Diencephalon (tissue), 2 donors: ENCODE measurements around the gene GMDS.

GRCh38 chr6:1848135-1848808 lies 238.6 kb downstream of the FOXC1 start:
- RAMPAGE, long total RNA = no peak

DNA sequence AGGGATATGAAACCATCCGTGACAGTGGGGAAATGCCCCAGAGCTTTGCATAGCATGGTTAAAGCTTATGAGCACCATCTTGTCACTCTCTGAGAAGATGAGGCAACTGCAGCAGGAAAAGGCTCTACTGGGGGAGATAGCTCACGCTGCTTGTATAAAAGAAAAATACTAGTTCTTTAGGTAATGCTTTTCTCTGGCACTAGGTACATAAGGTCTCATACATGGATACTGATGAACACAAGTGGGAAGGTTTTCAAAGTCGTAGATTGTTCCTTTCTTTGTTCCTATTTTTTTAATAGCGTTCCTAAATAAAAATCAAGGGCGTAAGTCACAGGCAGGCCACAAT lies 259.3 kb downstream of the FOXC1 start:
- RAMPAGE, long total RNA = no peak

- RAMPAGE, long total RNA = no peak
These were observed 292.6 kb downstream of the GMDS start for GRCh38 chr6:1952638-1953386.

DNA sequence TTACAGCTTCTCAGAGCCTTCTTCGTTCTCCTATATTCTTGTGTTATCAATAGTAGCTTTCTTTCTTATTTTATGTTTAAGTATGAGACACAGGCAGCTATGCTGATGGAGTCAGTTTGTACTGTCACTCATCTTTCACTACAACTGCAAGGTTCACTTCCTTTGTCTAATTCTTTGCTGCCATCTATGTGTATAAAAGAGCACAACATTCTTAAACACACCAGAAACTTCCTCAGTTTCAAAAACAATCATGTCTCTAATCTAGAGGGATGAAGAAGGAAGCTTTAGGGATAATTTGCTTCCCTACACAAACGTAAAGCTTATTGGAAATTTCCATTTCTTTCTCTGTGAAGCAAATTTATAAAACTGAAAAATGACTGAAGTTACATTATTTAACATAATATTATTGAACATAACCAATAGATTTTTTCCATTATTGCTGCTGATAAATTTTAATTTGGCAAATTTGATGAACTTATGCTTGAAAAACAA lies 141.1 kb downstream of the GMDS start:
- RAMPAGE, long total RNA = no peak

- RAMPAGE, long total RNA = no peak
These were observed at the start of gene GMDS for GRCh38 chr6:2244761-2245948. Gene GMDS (minus strand): TSS chr6:2245605.

GRCh38 chr6:2324077-2324779 lies 78.8 kb upstream of the GMDS start:
- RAMPAGE, long total RNA = no peak

DNA sequence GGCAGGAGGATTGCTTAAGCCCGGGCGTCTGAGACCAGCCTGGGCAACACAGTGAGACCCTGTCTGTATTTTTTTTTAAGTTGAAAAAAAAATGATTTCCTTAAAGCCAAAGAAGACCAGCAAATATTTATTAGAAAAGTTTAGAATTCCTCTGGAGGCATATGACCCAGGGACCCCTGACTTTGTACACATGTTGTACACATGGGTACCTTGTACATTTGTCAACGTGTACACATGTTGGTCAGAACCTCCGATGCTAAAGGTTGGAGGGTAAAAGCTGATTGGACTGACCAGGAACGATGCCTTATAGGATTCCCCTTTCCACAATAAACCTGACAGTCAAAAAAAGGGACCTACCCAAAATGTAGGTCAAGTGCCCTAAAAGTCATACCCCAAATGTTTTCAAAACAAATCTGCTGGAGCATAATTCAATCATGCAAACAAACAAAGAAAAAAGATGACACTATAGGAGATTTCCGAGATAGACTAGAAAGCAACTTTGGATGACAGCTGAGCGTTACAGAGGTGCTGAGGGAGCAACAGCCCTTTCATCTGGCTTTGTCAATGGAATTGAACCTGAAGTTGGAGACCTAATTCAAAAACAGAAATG lies 102.6 kb upstream of the GMDS start:
- RAMPAGE, long total RNA = no peak

- RAMPAGE, long total RNA = no peak
These were observed 106.7 kb upstream of the GMDS start for GRCh38 chr6:2352087-2352597.

GRCh38 chr6:2616775-2617387 lies 133.8 kb downstream of the MYLK4 start:
- RAMPAGE, long total RNA = no peak

DNA sequence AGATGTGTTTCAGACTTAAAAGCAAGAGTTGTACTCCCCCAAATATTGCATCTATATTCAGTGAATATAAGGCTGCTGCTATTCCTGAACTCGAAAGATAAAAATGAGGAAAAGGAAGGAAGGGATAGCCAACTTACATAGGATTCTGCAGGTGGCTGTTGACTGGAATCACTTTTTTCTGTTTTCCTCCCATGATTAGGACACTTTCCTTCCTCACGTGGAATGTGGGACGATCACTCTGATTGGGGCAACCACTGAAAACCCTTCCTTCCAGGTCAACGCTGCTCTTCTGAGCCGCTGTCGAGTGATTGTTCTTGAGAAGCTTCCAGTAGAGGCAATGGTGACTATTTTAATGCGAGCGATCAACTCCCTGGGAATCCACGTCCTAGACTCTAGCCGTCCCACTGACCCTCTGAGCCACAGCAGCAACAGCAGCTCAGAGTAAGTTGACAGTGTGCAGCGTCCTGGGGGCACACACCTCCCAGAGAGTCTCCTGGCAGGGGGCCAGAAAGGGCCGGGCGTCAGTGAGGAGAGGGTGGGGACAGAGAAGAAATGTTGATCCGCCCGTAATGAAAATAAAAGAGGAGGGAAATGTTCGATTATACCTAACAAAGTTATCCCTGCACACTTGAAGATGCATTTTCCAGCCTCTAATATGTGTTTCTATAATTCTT lies 4.9 kb downstream of the WRNIP1 start:
- RAMPAGE, long total RNA = no peak

DNA sequence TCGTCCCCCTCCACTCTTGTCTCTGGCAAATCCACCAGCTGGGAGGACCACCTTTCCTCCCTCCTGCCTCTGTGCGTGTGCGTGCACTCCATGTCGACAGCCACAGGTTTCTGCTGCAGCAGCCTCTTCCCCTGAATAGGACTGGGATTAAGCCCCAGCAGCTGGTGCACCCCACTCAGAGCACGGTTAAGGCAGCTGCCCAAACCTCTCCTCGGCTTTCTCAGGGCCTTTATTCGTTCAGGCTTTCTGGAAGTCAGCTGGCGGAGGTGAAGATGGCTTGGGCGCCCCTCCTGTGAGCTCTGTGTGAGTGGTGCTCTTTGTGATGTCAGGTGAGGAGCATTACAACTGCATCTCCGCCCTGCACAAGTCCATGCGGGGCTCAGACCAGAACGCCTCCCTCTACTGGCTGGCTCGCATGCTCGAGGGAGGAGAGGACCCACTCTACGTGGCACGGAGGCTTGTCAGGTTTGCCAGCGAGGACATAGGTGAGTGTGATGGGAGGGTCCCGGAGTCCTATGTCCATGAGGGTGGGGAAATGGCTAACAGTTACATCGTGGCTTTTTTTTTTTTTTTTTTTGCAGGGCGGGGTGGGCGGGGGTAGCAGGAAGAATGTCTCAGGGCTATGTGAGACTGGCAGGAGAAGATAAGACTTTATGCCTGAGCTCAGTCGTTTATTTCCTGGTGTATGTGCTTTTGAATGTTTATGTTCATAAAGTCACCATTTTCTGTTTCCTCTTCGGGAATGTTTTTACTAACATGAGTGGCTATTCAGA lies 18.1 kb downstream of the WRNIP1 start:
- RAMPAGE, long total RNA = no peak

DNA sequence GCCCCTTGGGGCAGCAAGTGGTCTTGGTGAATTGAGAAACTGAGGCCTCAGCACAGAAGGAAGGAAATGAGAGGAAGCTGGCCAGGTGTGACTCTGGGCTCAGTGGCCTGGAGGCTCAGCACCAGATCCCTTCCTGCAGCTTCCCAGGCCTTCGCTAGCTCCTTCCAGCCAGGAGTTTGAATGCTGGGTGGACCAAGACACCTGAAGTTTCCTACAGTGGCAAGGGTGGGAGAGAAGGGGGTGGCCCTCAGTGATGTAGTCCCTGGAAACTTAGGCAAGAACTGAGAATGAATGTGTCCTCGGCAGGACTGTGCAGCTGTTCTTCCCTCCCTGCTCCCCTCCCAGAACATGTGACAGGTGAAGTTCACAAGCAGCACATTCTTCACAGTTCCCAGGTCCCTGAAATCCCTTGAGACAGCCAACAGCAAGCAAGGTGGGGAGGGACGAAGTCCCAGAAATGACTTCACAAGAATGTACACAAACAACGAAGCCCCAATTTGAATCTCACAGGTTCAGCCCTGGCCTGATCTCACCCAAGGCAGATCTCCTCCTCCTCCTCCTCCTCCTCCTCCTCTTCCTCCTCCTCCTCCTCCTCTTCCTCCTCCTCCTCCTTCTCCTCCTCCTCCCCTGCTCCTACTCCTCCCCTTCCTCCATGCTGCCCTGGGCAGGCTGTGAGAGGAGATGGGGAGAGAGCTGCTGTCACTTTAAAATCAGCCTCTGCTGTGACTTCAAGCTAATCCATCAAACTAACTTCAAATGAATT lies 32.3 kb downstream of the WRNIP1 start:
- RAMPAGE, long total RNA = no peak

DNA sequence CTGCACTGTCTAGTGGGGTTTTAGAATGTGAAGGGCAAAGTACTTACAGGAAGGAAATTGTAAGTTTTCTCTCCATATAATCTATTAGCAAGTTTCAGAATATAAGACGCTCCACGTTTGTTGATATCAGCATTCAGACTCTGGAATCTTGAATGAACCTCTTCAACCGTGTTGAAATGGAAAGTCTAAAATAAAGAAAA lies 3.3 kb downstream of the SERPINB1 start:
- RAMPAGE, long total RNA = no peak

GRCh38 chr6:2854772-2855615 lies 13.3 kb upstream of the SERPINB1 start:
- RAMPAGE, long total RNA = no peak

- RAMPAGE, long total RNA = no peak
These were observed 2.6 kb downstream of the SERPINB9 start for GRCh38 chr6:2900088-2901417.

DNA sequence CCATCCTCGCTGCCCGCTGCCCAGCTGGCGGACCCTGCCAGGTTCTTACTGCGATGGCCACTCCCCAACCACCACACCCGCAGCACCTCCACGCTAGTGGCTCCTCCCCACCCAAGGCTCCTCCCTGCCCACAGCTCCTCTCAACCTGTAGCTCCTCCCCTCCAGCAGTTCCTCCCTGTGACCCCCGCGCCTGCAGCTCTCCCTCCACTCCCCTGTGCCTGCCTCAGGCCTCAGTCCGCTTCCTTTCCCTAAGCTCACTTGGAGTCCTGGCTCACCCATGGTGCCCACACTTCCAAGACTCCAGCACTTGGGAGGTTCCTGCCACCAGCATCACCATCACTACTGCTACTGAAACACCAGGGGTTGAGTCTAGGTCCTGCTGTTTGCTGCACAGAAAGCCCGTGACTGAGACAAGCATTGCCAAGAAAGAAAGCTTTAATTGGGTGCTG lies 17.7 kb upstream of the SERPINB9 start:
- RAMPAGE, long total RNA = no peak

DNA sequence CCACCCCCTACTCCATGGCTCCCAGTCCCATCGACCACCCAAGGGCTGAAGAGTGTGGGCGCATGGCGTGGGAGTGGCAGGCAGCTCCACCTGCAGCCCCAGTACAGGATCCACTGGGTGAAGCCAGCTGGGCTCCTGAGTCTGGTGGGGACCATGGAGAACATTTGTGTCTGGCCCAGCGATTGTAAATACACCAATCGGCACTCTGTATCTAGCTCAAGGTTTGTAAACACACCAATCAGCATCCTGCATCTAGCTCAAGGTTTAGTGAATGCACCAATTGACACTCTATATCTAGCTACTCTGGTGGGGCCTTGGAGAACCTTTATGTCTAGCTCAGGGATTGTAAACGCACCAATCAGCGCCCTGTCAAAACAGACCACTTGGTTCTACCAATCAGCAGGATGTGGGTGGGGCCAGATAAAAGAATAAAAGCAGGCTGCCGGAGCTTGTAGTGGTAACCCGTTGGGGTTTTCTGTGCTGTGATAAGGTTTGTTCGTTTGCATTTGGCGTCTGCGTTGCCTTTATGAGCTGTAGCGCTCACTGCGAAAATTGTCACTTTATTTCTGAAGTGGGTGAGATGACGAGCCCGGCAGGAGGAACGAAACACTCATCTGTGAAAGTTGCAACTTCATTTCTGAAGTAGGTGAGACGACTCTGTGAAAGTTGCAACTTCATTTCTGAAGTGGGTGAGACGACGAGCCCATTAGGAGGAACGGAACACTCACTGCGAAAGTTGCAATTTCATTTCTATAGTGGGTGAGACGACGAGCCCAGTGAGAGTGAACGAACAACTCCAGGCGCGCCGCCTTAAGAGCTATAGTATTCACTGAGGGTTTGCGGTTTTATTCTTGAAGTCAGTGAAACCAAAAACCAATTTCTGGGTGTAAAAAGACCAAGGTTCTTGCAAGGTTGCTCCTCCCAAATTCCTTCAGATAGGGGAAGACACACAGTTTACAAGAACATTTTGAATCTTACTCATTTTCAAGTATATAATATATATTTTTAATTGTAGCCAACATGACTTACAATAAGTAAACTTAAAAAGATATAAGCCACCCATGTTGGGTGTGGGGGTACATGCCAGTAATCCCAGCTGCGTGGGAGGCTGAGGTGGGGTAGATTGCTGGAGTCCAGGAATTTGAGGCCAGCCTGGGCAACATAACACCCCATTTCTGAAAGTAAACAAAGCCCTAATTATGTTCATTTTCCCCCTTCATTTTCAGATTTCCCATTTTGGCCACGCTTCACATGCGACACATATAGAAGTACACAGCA lies 31.0 kb downstream of the SERPINB6 start:
- RAMPAGE, long total RNA = no peak

DNA sequence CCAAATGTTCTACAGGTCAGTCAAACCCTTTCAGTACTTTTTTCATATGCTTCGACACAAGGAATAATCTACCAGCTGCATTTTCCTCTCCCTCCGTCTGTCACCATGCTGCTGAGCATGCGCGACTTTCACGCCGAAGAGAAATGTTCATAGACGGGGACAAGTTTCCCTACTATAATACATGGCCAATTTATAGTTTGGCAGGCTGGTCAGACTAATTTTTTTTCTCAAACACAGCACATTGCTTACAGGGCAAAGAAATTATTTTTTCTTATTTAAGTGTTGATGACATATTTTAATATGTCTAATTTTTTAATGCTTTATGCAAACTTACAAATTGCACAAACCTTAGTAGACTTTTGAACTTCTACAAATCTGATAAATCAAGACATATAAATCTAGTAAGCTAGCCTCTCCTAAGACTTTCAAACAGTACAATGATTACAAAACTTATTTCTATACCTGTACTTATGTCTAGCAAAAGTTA lies 6.1 kb downstream of the SERPINB6 start:
- RAMPAGE, long total RNA = no peak

GRCh38 chr6:2980590-2980991 lies 9.2 kb upstream of the SERPINB6 start:
- RAMPAGE, long total RNA = no peak

DNA sequence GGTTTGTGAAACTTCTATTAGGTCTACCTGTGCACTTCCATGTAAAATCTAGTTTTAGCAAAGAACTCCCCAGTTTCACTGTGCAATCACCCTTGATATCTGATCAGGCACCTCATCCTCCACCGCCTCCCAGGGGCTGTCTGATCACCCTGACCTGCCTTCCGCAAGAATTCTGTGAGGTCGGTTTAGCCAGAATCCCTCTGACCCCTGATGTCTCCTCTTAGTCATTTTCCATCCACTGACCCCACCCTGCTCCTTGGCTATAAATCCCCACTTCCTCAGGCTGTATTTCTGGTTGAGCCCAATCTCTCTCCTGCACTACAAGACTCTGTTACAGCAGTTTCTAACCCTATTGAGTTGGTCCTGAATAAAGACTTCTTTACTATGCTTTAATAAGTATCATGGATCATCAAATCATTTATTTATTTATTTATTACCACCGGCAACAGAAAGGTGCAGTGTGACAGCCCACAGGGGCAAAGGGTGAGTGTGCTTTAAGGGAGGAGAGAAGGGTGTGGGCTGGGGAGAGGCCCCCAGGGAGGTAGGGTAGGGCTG lies 11.1 kb upstream of the SERPINB6 start:
- RAMPAGE, long total RNA = no peak